Bronchial epithelial cell (primary cell): Measurements from ENCODE around the gene PM20D2.

DNA sequence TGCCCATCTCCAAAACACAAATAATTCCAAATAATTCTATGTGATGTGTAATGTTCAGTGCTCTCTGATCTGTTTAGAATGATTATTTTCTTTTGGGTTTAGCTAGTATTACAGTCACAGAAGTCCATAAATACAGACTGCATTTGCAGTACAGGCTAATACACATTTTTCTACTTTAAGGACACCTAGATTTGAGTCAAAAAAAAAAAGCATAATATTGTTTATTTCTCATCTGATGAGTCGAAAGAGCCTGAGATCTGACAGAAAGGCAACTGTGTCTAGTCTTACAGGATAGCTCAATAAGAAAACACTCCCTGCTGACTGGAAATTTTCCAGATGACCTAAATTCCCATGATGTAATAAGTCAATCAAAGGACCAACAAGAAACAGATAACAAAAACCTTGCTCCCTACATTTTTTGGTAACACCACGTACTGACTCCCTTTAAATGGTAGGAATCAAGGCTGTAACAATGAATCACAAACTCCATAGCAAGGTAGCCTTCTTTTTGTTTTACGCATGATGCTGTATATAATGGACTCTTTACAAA lies 12.3 kb downstream of the TBX18 start:
- RRBS, 2 experiments = no CpG with 5 or more reads among the region's 3 CpGs

DNA sequence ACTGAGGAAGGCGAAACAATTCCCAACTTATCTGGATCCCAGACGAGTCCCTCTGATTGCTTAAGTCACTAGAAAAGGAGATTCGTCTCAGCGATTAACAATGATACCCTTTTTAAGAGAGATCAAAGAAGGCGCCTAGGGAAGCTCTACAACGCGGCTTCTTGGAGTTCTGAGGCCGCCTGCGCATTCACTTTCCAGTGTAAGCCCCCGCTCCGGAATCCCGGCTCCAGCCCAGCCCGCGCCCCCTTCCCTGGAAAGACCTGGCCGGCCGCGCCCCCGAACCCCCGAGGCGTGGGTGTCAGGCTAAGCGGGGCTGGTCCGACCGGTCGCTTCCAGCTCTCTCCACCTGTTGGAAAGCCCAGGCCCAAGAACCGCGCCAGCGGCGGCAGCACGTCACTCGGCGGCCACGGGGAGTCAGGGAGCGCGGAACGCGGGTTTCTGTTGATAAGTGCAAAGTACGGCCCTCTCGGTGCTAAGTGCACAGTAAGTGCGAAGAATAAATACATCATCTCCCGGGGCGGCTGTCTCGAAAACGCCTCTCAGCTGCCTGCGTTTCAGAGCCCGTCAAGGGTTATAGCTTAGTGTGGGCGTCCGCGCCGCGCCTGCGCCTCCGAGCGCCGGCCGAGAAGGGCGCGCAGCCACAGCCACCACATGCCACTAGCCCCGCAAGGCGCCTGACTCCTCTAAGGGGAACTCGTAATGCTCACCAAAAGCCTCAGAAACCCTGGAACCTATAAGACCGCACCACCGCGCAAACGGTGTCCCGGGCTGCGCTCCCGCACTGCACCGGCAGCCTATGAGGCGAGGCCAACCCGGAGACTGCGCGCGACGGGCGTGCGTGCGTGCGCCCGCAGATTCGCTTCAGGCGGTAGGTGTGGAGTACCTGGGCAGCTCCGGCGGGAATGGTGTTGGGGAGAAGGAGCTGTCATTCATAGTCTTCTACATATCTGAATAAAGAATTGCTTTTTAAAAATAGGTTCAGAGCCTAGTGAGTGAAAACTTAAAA lies 9.1 kb upstream of the TBX18 start:
- RRBS, 2 experiments = 3% methylated on average over 36 of the region's 83 CpGs

- RRBS, 2 experiments = no CpG with 5 or more reads among the region's 8 CpGs
Observed at GRCh38 chr6:85449279-85449471, 708 bp upstream of the NT5E start.

DNA sequence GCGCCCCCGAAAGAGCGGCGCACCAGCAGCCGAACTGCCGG lies 287 bp upstream of the NT5E start:
- RRBS, 2 experiments = no CpG with 5 or more reads among the region's 6 CpGs

GRCh38 chr6:85451625-85451839 lies 1.6 kb downstream of the NT5E start:
- RRBS, 2 experiments = no CpG with 5 or more reads among the region's 1 CpG

DNA sequence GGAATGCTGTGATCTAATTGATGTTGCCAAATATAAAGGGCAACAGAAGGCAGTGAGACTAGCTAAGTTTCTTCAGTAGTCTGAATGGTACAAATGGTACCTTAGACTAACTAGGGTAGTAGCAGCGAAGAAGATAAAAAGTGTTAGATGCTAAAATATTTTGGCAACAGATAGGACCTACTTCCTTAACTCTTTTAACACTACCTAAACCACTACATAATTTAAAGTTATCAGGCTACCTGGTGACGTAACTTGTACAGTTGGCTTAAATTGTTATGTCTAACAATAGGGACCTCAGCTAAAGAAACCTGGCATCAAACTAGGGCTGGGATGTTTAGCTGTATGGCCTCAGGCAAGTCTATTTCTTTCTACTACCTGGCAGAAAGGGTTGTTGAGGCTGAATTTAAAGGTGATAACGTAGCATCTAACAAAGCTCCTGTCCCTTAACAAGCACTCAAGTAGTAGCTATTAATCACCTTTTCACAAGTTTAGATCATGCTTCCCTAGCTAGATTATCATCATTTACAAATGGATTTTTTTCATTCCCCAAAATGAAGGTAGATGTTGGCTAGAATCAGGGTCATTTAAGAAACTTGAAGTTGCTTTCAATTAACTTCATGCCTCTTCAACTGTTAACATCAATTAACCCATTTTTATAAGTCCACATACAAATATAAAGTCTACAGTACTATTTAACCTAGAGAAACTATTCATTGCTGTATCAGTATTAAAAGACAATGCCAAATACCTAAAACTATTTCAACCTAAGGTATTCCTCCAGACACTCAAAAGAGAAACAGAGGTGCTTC lies 11.0 kb downstream of the SYNCRIP start:
- RRBS, 2 experiments = no CpG with 5 or more reads among the region's 3 CpGs

GRCh38 chr6:85639334-85639933 lies 3.3 kb downstream of the SYNCRIP start:
- RRBS, 2 experiments = no CpG with 5 or more reads among the region's 1 CpG

- RRBS, 2 experiments = no CpG with 5 or more reads among the region's 3 CpGs
Observed at GRCh38 chr6:85676294-85676872, 33.7 kb upstream of the SYNCRIP start.

GRCh38 chr6:87260210-87260794 lies 62.1 kb upstream of the SMIM8 start:
- RRBS, 2 experiments = no CpG with 5 or more reads among the region's 9 CpGs

GRCh38 chr6:87671305-87672447 lies 30.4 kb downstream of the AKIRIN2 start:
- RRBS, 2 experiments = no CpG with 5 or more reads among the region's 12 CpGs

- RRBS, 2 experiments = no CpG with 5 or more reads among the region's 2 CpGs
Observed at GRCh38 chr6:87723198-87723481, 21.1 kb upstream of the AKIRIN2 start.

GRCh38 chr6:88120376-88120792 lies 45.8 kb downstream of the CNR1 start:
- RRBS, 2 experiments = no CpG with 5 or more reads among the region's 4 CpGs

- RRBS, 2 experiments = no CpG with 5 or more reads among the region's 1 CpG
Observed at GRCh38 chr6:88873172-88873524, 90.3 kb downstream of the RNGTT start.

- RRBS, 2 experiments = 2% methylated on average over 15 of the region's 46 CpGs
Observed at GRCh38 chr6:89145272-89146171, at the start of gene PM20D2. PM20D2 (plus strand) TSS chr6:89146055.

DNA sequence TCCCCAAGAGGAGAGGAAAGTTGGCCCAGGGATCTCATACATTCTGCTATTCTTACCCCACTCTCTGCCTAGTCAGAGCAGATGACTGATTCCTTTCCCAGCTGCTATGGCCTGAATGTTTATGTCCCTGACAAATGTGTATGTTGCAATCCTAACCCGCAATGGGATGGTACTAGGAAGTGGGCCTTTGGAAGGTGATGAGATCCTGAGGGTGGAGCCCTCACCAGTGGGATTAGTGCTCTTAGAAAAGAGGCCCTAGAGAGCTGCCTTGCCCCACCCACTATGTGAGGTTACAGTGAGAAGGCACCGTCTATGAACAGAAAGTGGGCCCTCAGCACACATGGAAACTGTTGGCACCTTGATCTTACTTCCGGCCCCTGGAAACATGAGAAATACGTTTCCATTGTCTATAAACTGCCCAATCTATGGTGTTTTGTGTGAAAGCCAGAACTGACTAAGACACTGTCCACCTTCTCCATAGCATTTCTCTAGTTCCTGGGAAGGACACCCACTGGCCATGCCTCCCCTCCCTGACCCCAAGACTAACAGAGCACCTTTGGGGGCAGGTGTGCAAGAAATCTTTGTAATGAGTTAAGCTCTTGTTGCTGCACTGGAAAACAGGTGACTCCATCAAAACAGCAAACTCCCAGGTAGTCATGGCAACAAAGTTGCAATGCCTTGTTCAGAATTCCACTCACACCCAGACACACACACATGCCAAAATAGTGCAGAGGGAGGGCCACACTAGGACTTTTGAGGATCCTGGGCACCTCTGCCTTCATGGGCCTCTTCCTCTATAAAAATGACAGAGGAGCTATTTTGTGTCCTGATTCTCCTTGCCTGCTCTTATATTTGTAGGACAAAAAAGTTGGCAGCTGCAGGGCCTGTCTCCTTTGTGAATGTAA lies 16.2 kb downstream of the GABRR2 start:
- RRBS, 2 experiments = no CpG with 5 or more reads among the region's 4 CpGs

DNA sequence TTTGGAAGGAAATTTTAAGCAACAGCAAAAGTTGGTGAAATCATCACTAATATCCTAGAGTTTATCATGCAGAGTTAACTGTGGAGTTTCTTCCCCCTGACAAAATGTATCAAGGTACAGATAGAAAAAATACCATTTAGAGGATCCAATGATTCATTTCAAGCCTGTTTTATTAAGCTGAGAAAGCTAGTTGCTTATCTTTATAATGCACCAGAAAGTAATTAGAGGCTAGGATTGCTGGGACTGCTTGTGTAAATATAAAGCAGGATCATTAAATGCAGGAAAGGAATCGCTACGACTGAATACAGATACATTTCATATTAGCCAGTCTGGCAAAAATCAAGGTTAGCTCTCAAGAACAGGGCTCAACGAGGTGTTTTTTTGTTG lies 916 bp downstream of the UBE2J1 start:
- RRBS, 2 experiments = no CpG with 5 or more reads among the region's 3 CpGs

DNA sequence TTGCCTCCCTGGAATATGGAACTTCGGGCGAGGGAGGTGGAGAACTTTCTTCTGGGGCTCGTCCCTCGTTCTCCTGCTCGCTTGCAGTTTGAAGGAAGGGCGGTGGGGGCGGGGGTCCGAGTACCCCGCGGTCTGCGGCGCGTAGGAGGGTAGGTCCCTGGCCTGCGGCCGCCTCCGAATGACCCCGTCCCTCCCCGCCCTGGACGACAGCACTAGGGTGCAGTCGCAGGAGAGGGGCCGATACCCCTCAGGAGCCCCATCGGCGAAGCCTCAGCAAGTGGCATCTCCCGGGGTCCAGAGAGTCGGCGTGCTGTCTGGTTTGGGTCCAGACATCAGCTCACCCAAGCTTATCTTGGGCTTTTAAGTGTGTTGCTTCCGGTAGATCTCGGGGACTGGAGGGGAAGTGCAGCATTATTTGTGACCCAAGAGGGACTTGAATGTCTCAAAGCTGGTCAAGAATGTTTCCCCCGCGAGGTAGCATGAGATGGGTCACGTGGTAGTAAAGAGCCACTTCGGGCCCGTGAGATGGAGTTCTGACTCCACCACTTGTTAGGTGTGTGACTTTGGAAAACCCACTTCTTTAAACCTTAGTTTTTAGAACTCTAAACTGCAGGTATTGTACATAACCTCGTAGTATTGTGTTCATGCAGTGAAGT lies 785 bp downstream of the ANKRD6 start:
- RRBS, 2 experiments = 2 to 3% methylated on average over 4 of the region's 34 CpGs

DNA sequence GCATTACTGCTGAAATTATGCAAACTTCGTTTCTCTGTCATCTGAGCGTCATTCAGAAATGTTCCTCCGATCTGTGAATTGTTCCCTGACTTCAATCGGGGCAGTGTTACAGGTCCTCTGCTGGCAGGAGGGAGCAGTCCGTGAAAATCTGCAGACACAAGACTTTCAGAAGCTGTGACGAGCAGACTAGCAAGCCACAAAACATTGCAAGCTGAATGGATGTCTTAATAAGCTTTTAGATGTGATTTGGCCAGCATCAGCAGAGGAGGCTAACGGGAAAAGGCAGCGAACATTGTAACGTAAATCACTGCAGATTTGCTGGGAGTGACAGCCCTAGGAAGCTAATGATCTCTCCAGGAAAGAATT lies 76.1 kb downstream of the LYRM2 start:
- RRBS, 2 experiments = no CpG with 5 or more reads among the region's 9 CpGs

DNA sequence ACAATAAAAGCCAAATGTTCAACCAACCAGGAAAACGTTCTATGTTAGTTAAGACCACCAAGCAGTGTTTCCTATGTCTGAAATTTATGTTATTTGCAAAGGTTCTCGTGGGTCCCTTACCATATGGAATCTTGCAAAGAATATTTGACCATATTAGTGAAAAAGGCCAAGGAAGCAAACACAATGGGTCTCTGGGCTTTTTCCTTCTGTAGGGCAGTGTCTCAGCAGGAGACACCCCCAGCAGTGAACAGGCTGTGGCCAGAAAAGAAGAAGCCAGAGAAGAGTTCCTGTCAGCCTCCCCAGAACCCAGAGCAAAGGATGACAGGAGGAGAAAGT lies 15.4 kb downstream of the LYRM2 start:
- RRBS, 2 experiments = no CpG with 5 or more reads among the region's 2 CpGs

- RRBS, 2 experiments = no CpG with 5 or more reads among the region's 56 CpGs
Observed at GRCh38 chr6:89829247-89830479, 10.1 kb upstream of the MDN1 start.